ENCODE measurements around the genes CDH5 and CMTM2.

DNA sequence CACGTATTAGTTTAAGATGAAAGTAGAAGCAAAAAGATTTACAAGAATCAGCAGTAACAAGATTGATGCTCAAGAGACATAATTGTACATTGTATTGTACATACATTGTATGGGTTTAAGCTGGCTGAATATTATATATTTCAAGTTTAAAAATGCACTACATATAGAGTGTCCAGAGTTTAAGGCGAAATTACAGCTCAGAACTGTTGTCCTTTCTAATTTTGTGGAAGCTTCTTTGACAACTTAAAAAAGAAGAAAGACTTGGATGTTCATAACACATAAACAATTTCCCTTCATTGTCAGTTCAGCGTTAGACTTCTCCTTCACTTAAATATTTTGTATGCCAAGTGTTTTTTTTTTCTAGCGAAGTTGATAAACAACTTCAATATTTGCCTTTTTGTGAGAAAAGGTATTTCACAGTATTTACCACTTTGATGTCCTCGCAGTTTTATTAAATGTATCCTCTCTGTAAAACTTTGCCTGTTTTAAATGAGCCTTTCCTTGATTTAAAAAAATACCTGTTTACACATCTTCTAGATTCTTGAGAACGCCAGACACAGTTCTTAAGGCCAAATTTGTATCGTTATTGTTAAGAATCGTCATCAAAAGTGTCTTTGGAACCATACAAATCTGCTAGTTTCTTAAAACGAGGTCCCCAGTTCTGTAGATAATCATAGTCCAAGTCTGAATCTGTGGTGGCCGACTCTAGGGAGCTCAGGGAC is 174.7 kb downstream of the CDH11 start:
- PRO-cap: no peak

- PRO-cap: no peak
Observed at GRCh38 chr16:65187951-65188265, 66.0 kb upstream of the CDH11 start.

DNA sequence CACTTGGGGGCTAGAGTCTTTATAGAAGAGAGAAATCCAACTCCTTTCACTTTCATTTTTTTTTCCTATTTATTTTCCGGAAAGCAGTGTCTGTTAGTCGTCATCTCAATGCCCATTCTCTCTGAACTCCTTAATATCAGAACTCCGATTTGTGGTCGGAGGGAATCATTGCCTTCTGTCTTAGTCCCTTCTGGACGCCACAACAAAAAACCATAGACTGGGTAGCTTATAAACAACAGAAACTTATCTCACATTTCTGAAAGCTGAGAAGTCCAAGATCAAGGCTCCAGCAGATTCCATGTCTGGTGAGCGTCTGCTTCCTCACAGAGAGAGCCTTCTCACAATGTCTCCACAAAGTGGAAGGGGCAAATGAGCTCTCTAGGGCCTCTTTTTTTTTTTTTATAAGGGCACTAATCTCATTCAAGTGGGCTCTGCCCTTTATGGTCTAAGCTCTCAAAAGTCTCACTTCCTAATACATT is 296.6 kb upstream of the CDH11 start:
- PRO-cap: no peak

DNA sequence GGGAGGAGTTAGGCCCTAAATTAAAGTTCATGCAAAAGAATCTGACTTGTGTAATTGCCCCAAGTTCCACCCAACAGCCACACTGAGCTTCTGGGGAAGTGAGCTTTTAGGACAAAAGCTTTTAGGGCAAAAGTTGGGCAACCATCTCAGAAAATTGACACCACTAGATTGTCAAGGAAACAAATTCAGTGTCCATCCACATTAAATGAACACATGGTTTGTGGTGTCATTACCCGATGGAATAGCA is 613.0 kb upstream of the CDH11 start:
- PRO-cap: no peak

DNA sequence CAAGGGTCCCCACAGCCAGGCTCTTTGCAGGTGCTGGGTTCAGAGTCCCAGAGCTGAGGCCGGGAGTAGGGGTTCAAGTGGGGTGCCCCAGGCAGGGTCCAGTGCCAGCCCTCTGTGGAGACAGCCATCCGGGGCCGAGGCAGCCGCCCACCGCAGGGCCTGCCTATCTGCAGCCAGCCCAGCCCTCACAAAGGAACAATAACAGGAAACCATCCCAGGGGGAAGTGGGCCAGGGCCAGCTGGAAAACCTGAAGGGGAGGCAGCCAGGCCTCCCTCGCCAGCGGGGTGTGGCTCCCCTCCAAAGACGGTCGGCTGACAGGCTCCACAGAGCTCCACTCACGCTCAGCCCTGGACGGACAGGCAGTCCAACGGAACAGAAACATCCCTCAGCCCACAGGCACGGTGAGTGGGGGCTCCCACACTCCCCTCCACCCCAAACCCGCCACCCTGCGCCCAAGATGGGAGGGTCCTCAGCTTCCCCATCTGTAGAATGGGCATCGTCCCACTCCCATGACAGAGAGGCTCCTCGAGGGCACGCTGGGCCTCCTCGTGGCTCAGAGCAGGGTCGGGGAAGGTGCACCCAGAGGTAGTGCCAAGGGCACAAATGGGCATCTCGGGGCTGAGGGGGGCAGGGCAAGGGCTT is at the start of gene CDH5:
Gene CDH5, plus strand, starts transcription at position 335 of the 643 bp plus-strand sequence.
- PRO-cap: no peak

DNA sequence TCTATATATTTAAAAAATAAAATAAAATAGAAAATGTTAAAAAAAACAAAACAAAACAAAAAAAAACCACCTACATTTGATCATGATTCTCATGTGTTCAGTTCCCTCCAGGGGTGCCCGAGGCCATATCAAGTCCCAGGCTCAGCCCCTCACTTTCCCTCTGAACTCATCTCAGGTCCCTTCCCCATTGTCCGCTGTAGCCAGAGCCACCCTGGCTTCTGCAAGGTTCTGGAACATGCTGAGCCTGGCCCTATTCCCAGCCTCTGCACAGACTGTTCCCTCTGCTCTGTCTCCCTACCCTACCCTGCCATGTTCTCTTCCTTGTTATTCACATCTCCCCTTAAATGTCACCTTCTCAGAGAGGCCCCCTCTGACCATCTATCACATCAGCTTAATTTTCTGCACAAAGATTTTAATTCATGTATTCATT is 46.9 kb downstream of the TK2 start:
- PRO-cap: no peak

GRCh38 chr16:66579335-66579535 is at the start of gene CMTM2:
CMTM2 (plus strand) TSS chr16:66579463.
- PRO-cap: no peak

- PRO-cap: no peak
Observed at GRCh38 chr16:66660753-66661179, 35.8 kb downstream of the CMTM4 start.

- PRO-cap: no peak
Observed at GRCh38 chr16:66690005-66690727, 6.4 kb downstream of the CMTM4 start.

DNA sequence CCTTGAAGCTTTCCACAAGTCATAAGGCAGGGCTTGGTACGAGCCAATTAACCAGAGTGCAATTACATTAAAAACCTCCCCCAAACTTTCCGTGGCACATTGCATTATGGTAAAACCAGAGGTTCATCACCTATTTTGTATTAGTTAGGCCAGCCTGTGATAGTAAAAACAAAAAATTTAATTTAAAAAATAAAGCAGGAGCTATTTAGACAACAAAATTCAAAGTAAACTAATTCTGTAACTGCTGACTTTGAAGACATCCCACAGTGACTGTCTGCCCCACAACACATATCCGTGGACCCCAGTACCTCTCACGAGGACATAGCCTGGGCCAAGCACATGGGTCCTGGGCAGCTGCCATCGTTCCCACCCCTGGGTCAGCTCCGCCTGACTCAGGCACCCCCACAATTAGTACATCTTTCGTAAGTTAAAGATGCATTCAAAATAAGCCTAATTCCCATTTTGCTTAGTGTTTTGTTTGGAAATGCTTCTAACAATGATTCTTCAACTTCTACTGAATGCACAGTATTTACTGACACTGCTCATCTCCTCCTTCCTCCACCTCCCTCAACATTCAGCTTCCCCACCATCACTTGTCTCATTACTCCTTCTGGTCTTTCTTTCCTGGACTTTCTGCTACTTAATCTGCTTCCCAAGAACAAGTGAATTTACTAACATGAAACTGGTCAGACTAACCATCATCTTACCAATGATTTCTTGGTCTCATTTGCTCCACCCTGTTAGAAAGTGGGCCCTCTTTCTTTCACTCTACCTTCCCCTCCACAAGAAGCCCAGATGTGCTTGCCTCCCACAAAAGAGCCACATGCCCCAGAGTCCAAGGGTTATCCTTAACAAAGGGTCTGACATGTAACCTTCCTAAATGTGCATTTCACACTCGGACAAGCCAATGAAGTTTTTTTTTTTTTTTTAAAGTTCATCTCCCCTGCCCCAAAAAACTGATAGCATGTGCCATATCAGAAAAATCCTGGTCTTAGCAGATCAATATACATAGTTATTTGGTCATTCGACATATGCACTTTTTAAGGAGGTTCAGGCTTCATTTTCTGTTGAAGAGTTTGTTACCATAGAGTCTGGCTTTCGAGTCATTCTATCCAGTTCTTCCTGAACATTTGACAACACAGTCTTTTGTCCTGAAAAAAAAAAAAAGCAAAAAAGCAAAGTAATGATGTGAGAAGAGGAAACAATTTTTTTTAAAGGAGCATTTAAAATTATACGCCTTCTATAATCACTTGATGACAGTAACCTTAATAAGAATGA is 26.6 kb upstream of the CMTM4 start:
- PRO-cap: no peak

DNA sequence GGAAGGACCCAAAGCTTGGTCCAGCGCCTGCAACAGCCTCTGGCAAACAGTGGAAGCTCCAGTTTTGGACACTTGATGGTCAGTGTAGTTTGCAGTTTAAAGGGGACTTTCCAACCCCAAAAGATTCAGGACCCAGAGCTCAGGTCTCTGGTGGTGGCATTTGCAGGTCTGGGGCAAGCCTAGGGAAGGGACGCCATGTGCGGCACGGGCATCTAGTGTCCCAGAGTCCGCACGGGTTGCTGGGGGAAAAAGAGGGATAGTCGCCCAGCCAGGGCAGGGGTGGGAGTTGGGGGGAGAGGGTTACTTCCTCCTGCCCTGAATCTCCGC is 305 bp upstream of the CA7 start:
- PRO-cap: no peak

GRCh38 chr16:66902822-66903614 is 15.7 kb downstream of the CDH16 start:
- PRO-cap: no peak

- PRO-cap: no peak
Observed at GRCh38 chr16:66919886-66920395, 1.3 kb upstream of the CDH16 start.

DNA sequence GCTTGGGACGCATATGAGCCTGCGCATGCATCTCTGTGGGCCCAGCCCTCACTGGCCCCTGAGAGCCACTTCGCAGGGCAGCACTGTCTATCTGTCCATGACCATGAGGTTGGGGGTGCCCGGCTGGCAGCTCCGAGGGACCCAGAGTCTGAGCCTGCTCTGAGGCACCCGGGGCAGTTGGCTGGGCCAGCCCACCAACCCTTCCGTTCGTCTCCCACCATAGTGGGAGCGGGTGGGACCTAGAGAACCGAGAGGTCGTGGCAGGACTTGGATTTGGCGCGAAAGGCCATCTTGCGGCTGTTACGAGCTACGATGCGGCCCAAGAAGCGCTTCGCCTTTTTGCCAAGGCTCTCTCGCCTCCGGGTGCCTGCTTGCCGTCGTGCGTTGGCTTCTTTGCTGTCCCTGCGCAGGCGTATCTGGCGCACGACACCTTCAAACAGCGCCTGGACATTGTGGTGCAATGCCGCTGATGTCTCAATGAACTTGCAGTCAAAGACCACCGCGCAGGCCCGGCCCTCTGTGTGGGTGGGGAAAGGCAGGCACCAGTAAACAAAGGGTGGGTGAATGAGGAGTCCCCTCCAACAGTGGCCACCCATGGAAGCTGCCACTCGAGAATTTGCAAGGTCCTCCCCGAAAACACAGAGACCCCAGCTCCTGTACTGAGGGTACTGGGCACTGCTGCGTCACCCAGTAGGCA is 3.3 kb upstream of the CDH16 start:
- PRO-cap: no peak

DNA sequence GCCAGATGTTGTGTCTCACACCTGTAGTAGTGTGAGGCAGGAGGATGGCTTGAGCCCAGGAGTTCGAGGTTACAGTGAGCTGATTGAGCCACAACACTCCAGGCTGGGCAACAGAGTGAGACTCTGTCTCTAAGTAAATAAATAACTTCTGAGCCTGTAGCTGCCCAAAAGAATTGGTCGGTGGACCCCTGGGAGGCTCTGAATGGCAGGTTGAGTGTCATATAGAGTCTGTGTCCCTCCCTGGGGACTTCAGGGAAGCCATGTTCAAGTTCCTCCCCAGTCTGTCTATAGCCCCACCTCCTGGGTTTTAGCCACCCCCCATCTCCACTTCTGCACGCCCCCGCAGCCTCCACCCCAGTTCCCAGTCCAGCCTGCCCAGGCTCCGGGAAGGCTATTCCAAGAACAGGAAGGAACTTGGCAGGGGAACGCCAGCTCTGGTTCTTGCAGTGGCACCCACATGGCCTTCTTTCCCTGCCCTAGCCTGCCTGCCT is 9.5 kb upstream of the CES4A start:
- PRO-cap: no peak

DNA sequence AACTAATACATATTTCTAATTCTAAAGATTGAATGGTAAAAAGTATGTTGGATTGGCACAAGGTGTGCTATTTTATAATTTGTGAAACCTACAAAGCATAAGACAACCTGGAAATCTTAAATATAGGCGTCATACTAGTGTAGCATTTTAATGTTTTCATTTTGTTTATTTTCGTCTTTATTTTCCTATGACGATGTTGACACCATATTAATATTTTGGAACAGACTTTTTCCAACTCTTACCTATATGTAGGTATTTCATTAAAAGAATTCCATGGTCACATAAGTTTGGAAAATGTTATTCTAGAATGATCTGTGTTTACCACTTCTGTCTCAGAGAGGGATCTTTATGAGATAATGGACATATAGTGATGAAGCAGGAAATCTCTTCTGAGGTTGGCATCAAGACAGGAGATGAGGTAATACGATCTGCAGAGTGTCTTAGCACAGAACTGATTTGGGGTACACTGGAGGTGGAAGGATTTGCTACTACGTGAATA is 5.3 kb downstream of the CBFB start:
- PRO-cap: no peak

DNA sequence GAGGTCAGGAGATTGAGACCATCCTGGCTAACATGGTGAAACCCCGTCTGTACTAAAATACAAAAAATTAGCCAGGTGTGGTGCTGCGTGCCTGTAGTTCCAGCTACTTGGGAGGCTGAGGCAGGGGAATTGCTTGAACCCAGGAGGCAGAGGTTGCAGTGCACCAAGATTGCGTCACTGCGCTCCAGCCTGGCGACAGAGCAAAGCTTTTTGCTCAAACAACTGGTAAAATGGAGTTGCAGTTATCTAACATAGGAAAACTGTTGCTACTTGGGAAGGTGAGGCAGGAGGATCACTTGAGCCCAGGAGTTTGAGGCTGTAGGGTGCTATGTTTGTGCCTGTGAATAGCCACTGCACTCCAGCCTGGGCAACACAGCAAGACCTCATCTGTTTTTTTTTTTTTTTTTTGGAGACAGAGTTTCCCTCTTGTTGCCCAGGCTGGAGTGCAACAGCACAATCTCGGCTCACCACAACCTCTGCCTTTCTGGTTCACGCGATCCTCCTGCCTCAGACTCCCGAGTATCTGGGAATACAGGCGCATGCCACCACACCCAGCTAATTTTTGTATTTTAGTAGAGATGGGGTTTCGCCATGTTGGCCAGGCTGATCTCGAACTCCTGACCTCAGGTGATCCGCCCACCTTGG is 14.3 kb upstream of the PHAF1 start:
- PRO-cap: no peak

DNA sequence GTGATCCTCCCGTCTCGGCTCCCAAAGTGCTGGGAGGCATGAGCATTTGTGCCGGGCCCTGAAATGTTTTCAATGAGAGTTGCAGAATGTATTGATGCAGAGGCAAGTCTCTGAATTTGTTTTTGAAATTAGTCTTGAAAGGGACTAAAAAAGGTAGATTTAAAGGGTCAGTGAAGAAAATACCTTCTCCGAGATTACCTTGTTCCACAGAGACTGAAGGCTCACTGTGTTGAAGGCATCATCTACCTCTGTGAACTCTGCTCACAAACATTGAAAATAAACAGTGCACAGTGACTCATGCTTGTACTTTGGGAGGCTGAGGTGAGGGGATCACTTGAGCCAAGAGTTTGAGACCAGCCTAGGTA is 4.2 kb downstream of the PHAF1 start:
- PRO-cap: no peak

GRCh38 chr16:67148890-67150027 is 1.5 kb downstream of the B3GNT9 start:
- PRO-cap: no peak

DNA sequence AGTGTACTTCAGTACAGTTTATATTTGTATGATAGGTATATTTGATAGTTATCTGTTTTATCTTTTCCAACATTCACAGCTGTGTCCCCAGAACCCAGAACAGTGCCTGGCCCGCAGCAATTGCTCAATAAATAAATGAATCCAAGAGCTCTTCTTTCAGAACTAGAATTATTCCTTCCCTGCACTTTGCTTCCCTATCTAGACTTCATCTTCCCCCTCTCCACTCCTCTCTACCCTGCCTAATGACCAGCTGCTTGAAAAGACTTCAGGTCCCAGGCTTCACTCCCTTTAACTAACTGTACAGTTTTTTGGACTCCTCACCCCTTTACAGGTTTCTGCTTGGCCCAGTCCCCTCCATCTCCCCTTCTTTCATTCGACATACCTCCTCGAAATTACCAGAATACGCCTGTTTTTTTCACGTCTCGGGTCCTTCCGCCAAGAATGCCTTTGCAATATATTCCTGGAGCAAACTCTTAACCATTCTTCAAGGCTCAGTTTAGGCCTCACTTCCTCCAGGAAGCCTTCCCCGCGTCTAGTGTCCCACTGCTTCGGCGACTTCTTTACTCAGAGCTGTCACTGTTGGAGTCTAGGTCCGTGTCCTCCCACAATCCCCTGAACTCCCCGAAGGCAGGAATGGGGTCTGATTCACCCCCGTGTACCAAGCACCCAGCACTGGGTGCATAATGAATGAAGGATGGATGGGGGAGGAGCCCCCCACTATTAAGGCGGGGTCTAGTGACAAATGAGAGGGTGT is 706 bp downstream of the MATCAP1 start:
- PRO-cap: bidirectional peak, plus-strand start outside the sequence, minus-strand start at position 682 of the sequence

Data from progenitor cell of endocrine pancreas (in vitro differentiated cells).